Psoas muscle (tissue), 2 donors: ENCODE measurements around the genes MINDY3, TRDMT1, VIM and ST8SIA6.

- PRO-cap, 2 experiments = no peak in any of the 2 experiments
Observed at GRCh38 chr10:13894295-13894717, 307.5 kb downstream of the PRPF18 start.

DNA sequence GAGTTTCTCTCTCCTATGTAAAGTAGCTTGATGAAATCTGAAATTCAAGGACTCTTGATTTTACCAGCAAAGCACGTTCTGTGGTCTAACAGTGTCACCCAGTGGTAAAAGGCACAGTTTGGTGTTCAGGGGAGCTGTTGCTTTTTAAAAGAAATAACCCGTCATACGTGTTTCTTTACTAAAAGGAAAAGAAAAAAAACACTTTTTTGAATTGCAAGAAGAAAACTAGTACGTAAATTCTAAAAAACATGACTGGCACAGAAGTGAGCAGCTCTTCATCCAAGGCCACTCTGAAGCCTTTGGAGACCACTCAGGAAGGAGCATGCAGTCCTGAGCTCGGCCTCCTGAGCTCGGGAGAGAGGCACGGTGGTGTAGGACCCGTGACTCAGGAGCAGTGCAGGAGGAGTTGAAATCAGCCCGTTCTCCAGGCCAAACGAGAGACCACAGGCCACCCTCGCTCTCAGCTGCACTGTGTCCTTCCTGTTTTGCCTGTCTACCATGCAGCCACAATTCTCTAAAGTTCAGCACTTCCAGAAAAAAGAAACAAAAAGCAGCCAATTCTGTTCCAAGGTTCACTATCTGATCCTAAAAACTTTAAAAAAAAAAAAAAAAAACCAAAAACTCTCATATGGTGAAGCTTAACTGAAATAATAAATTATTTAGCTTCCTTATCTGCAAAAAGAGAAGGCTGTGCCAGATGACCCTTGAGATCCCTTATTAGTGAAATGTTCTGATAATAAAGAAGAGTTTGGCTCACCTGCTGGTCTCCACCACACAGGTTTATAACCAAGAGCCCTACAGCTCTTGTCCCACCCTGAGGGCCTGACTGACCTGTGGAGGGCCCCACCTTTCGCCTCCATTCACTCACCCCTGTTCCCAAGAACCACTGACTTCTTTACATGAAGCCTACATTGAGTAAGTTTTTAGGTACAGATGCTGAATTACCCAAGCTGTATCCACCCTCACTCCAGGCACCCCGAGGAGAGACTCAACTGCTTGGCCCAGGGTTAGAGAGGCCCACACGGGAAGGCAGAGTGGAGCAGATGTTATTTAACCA is 212.7 kb upstream of the FRMD4A start:
- PRO-cap, 2 experiments = no peak in any of the 2 experiments

- PRO-cap, 2 experiments = no peak in any of the 2 experiments
Observed at GRCh38 chr10:14608196-14608836, 166.4 kb downstream of the FAM107B start.

- PRO-cap, 2 experiments = no peak in any of the 2 experiments
Observed at GRCh38 chr10:14625399-14625847, 149.3 kb downstream of the FAM107B start.

- PRO-cap, 2 experiments = no peak in any of the 2 experiments
Observed at GRCh38 chr10:14750726-14751903, 23.6 kb downstream of the FAM107B start.

DNA sequence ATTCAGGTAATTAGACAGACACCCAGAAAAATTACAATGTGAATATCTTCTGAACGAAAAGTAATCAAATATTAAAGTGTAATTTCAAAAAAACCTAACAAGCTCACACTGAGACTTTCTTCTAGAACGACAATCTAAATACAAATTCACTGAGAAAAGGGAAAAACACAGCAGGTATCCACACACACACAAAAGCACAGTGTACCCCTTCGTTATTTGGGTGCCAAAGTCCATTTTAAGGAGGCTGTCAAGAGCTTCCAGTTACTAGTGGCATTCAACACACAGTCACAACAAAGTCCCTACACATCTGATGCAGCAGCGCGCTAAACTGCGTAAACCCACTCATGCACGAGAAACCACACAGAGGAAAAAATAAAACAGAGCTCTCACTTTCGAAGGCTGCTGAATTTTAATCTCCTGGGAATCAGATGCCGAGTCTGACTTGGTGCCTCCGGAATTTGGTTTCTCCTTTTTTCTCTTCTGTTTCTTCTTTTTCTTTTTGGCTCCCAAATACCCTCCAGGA is 27.4 kb downstream of the NMT2 start:
- PRO-cap, 2 experiments = no peak in any of the 2 experiments

- PRO-cap, 2 experiments = no peak in any of the 2 experiments
Observed at GRCh38 chr10:15238506-15238994, 70.1 kb upstream of the NMT2 start.

- PRO-cap, 2 experiments = no peak in any of the 2 experiments
Observed at GRCh38 chr10:15259036-15259882, 90.8 kb upstream of the NMT2 start.

- PRO-cap, 2 experiments = no peak in any of the 2 experiments
Observed at GRCh38 chr10:15603598-15603981, 116.1 kb downstream of the ITGA8 start.

DNA sequence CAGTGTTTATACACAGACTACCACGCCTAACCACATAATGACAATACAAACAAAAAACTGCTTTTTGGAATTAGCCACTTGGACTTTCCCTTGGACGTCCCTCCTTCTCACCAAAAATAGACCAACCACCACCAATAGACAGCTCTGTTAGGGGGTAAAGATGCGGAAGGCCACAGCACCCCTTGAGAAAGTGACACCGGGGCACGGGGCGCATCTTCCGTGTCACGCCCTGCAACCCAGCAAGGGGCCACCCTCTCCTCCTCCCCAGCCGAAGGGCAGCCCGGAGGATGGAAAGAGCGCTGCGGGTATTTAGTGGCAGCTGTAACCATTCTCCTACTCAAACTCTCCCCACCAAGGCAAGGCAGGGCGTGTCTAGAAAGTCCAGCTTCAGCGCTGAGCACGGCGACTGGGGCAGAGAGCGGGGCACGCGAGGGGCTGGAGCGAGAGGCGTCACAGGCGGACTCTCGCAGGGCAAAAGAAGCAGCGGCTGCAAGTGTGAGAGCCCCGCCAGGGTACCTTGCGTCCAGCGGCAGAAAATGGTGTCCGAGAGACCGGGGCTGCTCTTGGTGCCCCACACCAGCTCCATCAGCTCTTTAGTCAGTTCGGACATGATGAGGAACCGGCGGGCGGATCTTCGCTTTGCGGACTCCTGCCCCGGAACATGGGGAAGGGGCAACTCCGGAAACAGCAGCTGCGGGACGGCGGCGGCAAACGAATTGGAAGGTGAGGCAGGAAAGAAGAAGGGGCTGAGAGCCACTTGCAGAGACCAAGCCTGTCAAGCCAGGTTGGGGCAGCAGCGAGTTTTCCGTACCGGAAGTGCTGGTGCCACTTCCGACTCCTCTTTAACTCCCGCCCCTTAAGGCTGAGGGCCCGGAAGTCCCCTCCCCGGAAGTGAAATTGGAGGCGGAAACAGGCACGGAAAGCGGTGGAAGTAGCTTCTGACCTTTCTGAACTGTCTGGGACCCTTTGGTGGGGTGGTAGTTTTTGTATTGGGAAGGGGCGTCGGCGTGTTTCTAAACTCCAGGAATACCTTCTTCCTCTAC is at the start of gene MINDY3:
TSS of gene MINDY3 (minus strand) at position 818 of the 1,043 bp plus-strand sequence.
- PRO-cap, 2 experiments = peak in 2 of 2 experiments; most common plus-strand start position 895 of the sequence (in 1); most common minus-strand start position 818 of the sequence (in 2)

DNA sequence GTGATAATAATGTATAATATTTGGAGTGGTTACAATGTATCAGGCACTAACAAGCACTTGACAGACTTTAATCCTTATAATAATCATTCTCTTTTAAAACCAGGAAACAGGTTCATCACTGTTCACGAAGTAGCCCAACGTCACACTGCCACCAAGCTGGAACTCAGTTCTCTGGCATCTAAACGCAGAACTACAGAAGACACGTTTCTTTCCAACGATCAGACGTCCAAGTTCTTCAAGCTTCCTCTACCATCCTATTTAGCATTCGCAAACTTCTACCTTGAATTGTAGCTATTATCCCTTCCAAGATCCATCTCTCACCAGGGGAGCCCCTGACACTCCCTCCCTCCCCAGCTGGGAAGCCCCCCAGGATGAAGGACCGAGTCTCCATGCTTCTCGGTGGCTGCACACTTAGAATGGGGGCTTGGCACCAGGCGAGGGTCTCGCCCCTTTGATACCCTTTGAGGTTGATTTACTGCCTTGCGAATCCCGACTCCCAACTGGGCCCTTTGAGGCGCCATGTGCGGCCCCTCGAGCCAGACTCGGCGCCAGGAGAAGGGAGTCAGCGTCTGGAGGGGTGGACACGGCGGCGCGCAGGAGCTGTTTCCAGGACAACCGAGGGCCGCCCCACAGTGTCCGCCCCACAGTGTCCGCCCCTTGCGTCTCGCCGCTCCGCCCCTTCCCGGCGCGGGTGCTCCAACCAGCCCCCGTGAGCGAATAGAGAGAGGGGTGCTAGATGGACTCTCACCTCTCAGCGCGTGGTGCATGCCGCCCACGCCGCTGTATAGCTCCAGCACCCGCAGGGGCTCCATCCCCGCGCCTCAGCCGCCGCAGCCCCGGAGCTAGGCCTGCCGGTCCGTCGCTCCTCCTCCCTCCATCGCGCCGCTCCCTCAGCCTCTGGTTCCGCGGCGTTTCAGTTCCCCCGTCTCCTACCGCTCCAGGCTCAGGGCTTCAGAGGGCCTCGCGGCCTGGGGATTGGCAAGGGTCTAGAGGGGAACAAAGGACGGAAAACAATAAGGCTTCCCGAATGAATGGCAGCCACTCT is at the start of gene TRDMT1:
TSS of gene TRDMT1 (minus strand) at position 850 of the 1,045 bp plus-strand sequence.
- PRO-cap, 2 experiments = peak in 2 of 2 experiments; most common plus-strand start position 166 of the sequence (in 1); most common minus-strand start position 147 of the sequence (in 1)

DNA sequence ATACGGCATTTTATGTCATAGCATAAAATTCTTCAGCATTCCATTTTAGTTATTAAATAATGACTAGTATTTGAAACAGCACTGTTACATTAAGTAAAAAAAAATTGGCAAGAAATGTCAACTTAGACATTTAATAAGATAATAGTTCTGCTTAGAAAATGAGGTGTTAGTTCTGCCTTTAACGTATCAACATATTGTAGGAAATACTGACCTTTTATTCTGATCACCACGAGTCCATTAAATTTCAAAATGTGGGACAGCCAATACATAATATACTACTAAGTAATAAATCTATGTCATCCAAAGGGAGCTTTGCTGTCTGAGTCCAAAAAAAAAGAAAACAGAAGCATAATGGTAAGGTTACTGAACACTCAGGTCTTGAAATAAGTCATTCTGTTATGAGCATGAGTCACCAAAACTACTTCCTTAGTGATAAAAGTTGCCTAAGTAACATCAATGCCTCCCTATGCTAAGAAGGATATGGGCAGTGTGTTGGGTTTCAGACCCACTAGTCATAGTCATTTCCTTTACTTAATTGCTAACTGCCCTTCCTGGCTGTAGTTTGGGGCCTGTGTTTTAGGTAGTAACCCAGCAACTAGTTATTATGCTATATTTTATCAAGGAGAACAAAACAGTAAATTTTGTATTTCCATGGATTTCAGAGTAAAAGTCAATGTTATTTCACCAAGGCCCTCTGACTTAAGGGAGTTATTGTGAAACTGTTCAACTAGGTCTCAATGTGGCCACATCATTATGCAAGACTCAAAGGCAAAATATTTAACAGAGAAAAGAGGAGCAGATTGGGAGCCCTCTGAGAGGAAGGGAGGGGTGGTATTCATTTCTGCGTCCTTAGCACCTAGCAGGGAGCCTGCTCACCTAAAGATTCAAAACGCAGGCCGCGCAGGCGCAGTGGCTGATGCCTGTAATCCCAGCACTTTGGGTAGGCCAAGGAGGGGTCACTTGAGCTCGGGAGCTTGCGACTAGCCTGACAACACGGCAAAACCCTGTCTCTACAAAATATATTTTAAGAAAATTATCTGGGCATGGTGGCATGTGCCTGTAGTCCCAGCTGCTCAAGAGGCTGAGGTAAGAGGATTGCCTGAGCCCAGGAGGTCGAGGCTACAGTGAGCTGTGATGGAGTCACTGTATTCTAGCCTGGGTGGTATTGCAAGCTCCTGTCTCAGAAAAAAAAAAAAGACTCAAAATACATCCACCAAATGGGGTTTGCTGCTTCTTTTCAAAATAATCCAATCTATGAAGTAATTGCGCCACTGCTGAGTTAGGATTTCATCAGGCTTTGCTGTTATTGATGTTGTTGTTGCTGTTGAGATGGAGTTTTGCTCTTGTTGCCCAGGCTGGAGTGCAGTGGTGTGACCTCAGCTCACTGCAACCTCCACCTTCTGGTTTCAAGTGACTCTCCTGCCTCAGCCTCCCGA is 11.6 kb upstream of the VIM start:
- PRO-cap, 2 experiments = no peak in any of the 2 experiments

DNA sequence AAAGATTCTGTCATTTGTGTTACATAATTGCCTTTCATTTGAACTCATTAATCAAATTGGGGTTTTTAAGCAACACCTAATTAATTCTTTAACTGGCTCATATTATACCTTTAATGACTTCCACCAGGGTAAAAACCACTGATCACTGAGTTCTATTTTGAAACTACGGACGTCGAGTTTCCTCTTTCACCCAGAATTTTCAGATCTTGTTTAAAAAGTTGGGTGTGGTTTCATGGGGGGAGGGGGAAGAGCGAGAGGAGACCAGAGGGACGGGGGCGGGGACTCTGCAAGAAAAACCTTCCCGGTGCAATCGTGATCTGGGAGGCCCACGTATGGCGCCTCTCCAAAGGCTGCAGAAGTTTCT is at the start of gene VIM:
TSS of gene VIM (plus strand) at position 320 of the 364 bp plus-strand sequence.
- PRO-cap, 2 experiments = peak in 1 of 2 experiments; most common plus-strand start position 309 of the sequence (in 1); most common minus-strand start position 200 of the sequence (in 1)

GRCh38 chr10:17228286-17229192 is 498 bp downstream of the VIM start:
- PRO-cap, 2 experiments = peak in 2 of 2 experiments; most common plus-strand start chr10:17228716 (in 1); most common minus-strand start chr10:17228460 (in 2)

GRCh38 chr10:17237081-17237872 is 9.2 kb downstream of the VIM start:
- PRO-cap, 2 experiments = no peak in any of the 2 experiments

DNA sequence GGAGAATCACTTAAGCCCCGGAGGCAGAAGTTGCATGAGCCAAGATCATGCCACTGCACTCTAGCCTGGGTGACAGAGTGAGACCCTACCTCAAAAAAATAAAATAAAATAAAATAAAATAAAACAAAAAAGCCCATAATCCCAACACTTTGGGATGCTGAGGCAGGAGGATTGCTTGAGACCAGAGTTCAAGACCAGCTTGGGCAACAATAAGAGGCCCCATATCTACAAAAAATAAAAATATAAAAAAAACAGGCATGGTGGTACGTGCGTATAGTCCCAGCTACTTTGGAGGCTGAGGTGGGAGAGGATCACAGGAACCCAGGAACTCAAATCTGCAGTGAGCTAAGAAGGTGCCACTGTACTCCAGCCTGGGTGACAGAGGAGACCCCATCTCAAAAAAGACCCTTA is 13.3 kb downstream of the VIM start:
- PRO-cap, 2 experiments = no peak in any of the 2 experiments

GRCh38 chr10:17348592-17349303 is 105.6 kb downstream of the ST8SIA6 start:
- PRO-cap, 2 experiments = no peak in any of the 2 experiments

DNA sequence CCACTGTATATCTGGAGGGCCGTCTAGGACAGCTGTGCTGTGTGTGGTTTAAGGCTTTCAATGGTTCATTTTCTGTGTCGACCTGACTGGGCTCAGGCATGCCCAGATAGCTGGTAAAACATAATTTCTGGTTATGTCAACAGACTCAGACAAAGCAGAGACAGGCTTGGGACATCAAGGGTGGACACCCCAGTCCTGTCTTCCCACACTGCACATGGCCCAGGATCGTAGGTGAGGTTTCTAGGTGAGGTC is 66.6 kb downstream of the ST8SIA6 start:
- PRO-cap, 2 experiments = no peak in any of the 2 experiments

GRCh38 chr10:17445331-17446240 is 8.8 kb downstream of the ST8SIA6 start:
- PRO-cap, 2 experiments = no peak in any of the 2 experiments

DNA sequence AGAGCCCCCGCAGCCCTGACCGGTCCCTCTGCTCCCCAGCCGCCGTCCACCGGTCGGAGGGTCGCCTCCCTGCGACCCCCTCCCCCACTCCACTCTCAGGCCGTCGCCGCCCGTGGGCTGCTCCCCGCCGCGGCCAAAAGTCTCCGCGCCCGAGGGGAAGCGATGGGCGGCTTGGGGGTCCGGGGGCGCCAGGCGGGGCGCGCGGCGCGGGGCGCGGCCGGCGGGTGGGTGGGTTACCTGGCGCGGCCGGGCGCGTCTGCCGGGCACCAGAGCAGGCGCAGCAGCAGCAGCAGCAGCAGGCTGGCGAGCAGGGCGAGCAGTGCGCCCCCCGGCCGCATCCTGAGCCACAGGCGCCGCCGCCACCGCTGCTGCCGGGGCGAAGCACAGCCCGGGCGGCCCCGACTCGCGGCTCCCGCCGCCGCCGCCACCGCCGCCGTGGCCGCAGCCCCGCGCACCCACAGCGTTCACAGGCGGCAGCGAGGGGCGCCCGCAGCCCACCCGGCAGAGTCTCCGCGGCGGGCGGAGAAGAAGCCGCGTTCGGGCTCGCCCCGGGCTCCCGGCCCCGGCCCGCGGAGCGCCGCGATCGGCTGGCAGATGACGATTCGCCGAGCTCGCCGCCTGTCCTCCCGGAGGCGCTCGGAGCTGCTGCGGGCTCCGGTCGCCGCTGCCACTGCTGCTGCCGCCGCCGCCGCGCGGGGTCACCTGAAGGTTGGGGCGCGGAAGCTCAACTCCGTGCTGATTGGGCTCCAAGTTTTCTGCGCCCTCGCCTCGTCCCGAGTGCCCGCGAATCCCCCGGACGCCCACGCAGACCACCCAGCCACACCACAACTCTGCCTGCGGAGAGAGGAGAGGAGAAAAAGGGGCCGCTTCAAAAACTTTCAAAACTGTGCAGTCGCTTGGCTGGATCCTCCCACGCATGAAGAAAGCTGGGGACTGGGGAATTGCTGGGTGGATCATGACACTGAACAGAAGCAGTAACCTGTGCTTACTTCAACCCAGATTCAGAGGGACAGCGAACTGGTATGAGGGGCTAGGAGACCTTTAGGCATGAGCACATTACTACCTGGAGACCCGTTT is at the start of gene ST8SIA6:
TSS of gene ST8SIA6 (minus strand) at position 678 of the 1,077 bp plus-strand sequence.
- PRO-cap, 2 experiments = peak in 2 of 2 experiments; most common minus-strand start position 596 of the sequence (in 1)